ENCODE measurements around a stretch of chr6.

DNA sequence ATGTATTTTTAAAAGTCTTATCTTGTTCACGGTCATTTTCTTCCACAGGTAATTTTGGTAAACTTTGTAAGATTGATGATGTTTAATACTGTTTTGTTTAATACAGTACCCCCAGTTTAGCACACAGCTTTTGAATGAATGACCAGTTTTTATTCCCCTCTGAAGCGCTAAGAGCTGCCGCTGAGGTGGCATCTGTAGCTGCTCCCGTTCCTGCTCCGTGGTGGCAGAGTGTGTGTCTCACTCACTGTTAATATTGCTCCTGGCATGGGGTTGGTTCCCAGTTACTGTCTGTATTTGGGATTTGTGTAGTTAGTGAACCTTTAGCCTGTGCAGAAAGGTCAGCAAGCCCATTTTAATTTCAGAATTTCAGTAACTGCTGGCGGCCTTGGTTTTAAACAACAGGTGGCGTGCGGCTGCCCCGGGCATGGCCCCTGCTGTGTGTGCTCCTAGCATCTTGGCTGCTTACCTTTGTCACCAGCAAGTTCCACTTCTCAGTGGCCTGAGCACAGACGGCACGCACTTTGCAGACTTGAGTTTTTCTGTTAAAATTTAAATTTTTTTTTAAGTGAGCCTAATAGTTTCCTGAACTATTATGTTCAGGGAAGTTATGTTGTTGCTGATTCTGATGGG is 54.1 kb upstream of the SLC22A1 start:
- RRBS: no CpG with 5 or more reads among the region's 11 CpGs

GRCh38 chr6:160198579-160199009 is 60.0 kb downstream of the SLC22A2 start:
- RRBS: no CpG with 5 or more reads among the region's 2 CpGs

- RRBS: no CpG with 5 or more reads among the region's 11 CpGs
These were observed 1.5 kb downstream of the SLC22A3 start for GRCh38 chr6:160349685-160350168.

GRCh38 chr6:160739858-160740470 is 37.9 kb downstream of the PLG start:
- RRBS: no CpG with 5 or more reads among the region's 7 CpGs

DNA sequence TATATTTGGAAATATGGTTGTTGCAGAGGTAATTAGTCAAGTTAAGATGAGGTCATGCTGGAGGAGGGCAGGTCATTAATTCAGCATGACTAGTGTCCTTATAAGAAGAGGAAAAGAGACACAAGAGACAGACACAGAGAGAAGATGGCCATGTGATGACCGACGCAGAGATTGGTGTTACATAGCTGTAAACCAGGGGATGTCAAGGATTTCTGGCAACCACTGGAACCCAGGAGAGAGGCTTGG is 13.0 kb upstream of the MAP3K4 start:
- RRBS: no CpG with 5 or more reads among the region's 2 CpGs

- RRBS: no CpG with 5 or more reads among the region's 5 CpGs
These were observed 88.0 kb downstream of the MAP3K4 start for GRCh38 chr6:161079609-161079916.

- RRBS: no CpG with 5 or more reads among the region's 15 CpGs
These were observed 105.4 kb downstream of the AGPAT4 start for GRCh38 chr6:161168275-161169035.

DNA sequence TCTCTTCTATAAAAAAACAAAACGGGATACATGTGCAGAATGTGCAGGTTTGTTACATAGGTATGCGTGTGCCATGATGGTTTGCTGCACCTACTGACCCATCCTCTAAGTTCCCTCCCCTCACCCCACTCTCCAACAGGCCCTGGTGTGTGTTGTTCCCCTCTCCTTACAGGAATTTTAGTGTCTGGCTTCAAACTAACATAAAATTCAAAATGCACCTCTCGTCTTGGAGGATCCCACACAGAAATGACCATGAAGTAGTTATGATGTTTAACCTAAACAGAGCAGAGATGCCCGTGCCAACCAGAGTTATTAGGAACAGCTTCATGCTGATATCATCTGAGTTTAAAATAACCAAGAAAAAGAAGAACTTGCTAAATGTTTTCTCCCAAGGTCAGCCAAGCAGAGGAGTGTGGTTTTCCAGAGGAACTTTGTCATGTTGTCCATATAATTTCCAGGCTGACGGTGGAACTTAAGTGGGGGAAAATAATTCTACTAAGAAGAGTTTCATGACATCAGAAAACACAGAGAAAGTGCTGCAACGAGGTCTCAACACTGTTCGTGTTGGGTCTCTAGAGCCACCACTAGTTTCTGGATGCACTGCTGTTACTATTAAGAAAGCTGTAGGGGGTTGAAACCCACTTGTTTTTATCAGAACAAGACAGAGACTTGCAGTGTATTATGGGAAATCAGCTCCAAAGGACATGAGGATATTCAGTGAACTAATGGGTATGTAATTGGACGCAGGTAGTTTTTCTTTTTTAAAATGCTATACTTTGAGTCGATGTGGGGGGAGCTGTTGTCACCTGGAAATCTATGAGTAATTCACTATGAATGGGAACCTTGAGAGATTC is 5.3 kb downstream of the AGPAT4 start:
- RRBS: no CpG with 5 or more reads among the region's 9 CpGs

DNA sequence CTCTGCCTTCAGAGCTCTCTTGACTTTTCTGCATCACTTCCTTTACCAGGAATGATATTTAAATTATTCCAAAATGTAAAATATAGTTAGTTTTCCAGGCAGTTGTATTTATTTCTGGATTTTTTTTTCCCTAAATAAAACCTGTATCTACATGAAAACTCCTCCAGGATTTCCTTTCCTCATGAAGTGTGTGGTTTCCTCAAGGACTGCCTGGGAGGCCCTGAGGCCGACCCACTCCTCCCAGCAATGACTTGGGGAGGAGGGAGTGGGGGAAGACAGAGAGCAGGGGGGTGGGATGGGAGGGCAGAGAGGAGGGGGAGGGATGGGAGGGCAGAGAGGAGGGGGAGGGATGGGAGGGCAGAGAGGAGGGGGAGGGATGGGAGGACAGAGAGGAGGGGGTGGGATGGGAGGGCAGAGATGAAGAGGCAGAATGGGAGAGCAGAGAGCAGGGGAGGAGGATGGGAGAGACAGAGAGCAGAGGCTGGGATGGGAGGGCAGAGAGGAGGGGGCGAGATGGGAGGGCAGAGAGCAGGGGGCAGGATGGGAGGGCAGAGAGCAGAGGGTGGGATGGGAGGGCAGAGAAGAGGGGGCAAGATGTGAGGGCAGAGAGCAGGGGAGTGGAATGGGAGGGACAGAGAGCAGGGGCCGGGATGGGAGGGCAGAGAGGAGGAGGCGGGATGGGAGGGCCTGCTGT is 161.9 kb upstream of the AGPAT4 start:
- RRBS: no CpG with 5 or more reads among the region's 4 CpGs

DNA sequence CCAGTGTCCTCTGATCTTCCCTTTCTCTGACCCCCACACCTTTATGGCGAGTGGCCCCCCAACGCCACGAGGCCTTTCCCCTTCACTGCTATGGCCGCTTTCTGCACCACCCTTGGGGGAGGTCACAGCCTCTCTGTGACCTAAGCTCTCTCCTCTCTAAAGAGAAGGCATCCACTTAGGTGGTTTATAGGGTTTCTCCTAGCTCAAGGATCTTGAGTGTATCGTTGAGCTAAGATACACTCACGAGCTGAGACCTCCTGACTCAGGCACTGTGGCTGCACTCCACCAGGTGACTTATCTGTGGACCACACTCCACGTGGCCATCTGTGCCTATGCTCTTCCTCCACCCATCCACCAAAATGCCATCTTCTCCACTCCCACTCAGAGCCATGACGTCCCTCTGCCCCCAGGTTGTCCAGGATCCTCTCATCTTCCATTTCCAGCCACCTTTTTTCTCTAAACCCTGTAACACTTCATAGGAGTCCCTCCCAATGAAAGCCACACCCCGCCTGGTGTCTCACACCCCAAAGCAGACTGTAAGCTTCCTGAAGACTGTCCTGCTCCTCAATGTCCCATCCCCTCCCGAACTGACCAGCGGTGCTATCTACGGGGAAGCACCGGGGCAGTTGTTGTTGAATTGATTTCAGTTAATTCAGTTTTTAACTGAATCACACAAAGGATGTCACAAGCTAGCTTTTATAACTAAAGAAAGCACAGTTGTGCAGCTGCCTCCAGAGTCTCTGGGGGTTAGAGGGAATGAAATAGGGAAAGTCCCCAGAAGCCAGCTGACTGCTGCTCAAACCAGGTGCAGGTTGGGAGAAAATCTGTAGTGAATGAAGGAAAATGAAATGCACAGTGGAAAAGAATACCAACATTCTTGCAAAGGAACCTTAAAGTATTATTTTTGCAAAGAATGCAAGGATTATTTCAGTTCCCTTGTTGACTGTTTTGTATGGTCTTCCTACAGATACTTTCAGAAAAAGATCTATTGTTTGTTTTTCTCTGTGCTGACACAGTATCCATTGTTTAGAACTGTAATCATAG is 222.8 kb upstream of the QKI start:
- RRBS: no CpG with 5 or more reads among the region's 13 CpGs

GRCh38 chr6:163289375-163289900 is 125.1 kb upstream of the QKI start:
- RRBS: no CpG with 5 or more reads among the region's 4 CpGs

GRCh38 chr6:163315209-163315699 is 99.3 kb upstream of the QKI start:
- RRBS: no CpG with 5 or more reads among the region's 5 CpGs

DNA sequence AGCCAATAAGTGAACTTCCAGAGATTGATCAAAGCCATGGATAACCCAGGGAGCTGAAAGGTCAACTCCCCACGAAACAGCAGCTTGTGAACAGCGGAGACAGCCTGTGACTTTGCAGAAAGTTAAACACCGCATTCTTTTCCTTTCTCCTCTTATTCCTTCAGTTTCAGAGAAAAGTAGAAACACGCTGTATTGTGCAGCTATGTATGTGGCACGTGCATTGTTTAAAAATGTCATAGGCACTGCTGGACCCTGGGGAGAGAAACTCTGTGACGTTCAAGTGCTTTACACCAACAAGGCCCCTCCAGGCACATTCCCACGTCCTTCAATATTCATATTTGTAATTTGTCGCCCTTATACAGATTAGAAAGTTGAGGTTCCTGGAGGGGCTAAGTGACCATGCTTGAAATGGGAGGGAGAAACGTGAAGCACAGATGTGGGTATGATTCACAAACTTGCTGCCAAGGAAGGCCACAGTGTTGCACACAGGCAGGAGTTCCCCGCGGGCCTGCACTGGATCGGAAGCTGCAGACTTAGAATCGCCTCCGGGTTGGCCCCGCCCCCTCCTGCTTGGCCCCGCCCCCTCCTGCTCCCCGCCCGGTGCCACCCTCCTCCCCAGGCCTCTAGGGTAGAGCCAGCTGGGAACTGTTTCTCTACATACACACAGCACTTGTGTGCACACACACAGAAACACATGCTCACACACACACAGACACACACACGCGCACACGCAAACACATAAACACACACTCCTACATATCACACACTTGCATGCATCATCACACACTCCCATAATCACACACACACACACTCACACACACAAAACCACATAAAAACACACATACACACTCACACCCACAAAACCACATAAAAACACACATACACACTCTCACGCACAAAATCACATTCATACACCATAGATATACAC is 58.2 kb upstream of the QKI start:
- RRBS: 49% methylated on average over 5 of the region's 22 CpGs

DNA sequence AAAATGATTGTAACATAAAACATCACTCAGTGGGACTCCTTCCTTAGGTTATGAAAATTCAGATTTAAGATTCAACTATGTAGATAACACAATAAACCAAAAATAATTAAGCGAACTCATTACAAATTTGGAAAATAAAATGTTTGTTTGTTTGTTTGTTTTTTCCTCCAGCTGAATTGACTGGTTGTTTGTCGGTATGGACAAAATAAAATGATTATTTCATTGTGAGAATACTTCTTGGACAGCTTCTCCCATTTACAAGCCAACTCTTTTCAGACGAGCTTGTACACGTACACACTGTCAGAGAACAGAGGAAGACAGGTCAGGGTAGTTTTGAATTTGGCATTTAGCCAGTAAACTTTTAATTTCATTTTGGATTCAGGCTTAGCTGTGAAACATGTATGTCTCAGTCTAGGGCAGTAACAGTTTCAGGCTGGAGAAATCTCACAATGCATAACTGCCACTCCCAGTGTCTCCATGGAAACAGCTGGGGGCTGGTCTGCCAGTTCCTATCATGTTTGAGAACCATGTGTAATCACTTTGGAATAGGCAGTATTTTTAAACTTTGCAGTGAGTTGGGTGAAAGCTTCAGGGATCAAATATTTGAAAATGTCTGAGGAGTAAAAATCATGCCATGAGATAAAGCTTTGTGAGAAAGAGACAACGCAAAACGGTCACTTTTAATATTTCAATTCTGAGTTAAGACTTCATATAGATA is 22.0 kb upstream of the QKI start:
- RRBS: no CpG with 5 or more reads among the region's 6 CpGs

DNA sequence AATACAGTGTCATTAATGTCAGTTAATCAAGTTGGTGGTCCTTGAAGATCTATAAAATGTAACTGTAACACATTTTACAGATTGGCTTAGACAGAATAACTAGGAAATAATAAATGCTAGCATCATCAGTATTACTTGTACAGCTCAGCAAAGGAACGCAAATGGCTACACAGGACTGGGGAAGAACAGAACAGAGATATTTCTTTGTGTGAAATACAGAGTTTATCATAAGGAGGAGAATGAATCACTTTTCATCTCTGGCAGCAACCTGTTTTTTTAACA is 8.2 kb upstream of the QKI start:
- RRBS: no CpG with 5 or more reads among the region's 1 CpG

GRCh38 chr6:163434891-163435455 is 20.5 kb downstream of the QKI start:
- RRBS: no CpG with 5 or more reads among the region's 4 CpGs

- RRBS: no CpG with 5 or more reads among the region's 2 CpGs
These were observed 43.8 kb downstream of the QKI start for GRCh38 chr6:163458249-163458740.

DNA sequence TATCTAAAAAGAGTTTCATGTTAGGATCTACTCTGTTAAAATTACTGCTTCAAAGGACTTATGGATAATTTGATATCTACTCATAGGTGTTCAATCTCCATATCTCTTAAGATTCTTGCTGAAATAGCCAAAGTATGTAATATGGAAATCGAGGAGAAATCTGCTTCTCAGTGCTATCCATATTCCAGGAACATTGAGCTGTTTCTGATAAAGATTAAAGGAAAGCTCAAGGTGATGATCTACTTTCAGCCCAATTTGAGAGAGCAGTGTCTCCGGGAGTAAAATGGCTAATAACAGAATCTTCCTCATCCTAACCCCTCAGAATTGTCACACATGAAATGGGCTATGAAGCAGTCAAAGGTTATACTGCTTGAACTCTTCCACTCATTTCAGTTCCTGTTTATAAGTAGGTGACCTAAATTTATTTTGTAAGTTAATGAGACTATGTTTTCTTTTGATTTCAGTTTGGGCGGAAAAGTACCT is 47.0 kb downstream of the QKI start:
- RRBS: no CpG with 5 or more reads among the region's 3 CpGs

- RRBS: no CpG with 5 or more reads among the region's 4 CpGs
These were observed 68.4 kb downstream of the QKI start for GRCh38 chr6:163482849-163483475.

DNA sequence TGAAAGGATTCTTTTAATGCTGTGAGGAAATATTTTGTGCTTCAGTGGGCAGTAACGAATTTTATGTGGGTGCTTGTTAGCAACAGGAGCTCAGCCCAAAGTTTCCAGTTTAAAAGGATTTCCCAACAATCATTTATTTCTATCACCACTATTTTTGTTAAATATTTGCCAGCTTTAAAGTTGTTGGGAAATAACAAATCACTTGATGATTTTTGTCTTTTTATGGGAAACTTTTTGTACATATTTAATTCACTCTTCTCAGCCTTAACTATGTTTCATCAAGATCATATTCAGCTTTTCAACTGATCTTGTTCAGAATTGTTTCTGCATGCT is 111.9 kb downstream of the QKI start:
- RRBS: no CpG with 5 or more reads among the region's 1 CpG

All from CMK (cell line).